Epithelial cell of proximal tubule (primary cell): ENCODE data around the gene GLDC.

- RAMPAGE, long total RNA, result no peak
- RRBS, result 2% methylated on average over 17 of the region's 89 CpGs
These were observed at the start of gene GLDC for GRCh38 chr9:6645014-6646018. Gene GLDC (minus strand): TSS chr9:6645729.

DNA sequence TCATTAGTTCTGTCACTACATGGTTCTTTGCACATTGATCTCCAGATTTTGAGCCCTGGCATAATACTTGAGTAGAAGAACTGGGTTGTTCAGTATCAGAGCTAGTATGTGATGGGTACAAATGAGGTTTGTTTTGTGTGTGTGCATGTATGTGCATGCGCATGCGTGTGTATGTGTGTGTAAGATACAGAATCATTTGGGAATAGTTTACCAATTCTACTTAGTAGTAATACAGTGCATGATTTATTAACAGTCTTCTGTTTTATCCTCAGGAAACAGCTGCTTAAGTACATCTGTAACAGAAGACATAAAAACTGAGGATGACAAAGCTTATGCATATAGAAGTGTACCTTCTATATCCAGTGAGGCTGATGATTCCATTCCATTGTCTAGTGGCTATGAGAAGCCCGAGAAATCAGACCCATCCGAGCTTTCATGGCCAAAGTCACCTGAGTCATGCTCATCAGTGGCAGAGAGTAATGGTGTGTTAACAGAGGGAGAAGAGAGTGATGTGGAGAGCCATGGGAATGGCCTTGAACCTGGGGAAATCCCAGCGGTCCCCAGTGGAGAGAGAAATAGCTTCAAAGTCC is 228.4 kb downstream of the KDM4C start:
- RAMPAGE, long total RNA, result no peak
- RRBS, result no CpG with 5 or more reads among the region's 5 CpGs

GRCh38 chr9:9441775-9442328 is 1171.0 kb downstream of the PTPRD start:
- RAMPAGE, long total RNA, result no peak
- RRBS, result no CpG with 5 or more reads among the region's 20 CpGs

DNA sequence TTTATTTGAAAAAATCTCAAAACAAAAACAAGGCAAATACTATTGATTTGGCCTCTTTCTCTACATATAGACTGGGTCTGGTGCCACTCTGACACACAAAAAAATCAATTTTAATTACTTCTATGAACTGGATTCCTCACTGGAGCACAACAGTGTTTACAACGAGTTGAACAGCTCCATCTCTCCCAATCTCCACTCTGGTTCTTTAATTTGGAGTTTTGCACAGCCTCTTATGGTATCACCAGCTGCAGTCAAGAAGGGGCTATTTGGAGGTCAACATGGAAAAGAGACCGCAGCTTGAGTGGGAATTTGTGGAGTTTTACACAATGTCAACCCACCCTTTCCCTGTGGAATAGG is 107.4 kb downstream of the LURAP1L start:
- RAMPAGE, long total RNA, result no peak
- RRBS, result no CpG with 5 or more reads among the region's 2 CpGs

- RAMPAGE, long total RNA, result no peak
- RRBS, result no CpG with 5 or more reads among the region's 1 CpG
These were observed 159.6 kb downstream of the LURAP1L start for GRCh38 chr9:12934406-12934743.

DNA sequence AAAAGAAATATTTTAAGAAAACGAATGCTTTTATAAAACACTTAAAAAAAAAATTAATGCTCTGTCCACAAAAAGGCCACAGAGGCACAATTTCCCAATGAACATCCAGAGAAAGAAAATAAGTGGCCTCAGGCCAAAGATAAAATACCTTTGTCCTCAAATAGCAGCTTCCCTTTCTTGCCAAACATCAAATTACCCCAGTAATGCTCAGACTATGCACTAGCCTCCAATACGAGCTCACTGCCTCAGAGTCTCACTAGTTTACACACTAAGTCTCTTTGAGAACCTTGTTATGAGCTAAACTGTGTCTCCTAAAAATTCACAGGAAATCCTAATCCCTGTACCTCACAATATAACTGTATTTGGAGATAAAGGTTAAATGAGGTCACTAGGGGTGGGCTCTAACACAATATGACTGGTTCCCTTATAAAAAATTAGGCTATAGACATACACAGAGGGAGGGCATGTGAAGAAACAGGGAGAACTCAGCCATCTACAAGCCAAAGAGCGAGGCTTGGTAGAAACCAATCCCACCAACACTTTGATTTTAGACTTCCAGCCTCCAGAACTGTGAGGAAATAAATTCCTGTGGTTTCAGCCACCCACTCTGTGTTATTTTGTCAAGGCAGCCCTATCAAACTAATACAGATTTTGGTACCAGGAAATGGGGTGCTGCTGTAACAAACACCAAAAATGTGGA is 4.5 kb downstream of the MPDZ start:
- RAMPAGE, long total RNA, result no peak
- RRBS, result no CpG with 5 or more reads among the region's 3 CpGs

DNA sequence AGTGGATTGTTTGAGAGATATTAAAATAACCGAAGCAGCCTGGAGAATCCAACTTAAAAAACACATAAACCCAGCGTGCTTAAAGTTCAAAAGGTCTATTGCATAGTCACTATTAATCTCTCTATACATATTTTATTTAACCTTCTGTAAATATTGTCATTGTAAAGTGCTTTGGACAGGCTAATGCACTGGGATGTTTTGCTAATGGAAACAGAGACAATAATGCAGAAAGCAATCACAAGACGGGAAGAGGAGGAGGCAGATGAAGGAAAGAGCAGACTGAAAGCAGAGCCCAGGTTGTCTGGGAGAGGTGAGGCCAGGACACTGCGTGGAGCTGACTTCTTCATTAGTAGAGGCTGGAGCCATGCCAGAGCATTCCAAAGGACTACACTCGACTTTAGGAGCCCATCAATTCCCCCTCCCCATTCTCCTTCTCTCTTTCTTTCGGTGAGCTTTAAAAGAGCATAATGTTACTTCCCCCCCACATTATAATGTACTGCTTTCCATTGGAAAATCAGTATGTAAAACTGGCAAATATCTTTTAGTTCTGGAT is 307.2 kb upstream of the MPDZ start:
- RAMPAGE, long total RNA, result no peak
- RRBS, result no CpG with 5 or more reads among the region's 6 CpGs

DNA sequence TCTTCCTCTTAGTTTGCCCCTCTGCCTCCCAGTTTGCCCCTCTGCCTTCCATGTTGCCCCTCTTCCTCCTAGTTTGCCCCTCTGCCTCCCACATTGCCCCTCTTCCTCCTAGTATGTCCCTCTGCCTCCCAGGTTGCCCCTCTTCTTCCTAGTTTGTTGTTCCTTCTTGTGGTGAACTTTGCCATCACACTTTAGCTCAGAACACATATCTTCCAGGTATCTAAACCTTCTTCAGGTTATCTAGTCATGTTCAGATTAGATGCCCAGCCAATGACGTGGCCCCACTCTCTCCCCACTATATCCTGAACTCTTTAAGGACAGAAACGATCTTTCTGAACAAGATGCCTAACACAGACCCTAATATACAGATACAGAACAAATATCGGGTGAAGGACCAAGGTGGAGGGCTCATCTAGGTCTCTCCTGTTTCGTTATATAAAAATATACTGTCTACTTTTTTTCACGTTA is 190.2 kb downstream of the NFIB start:
- RAMPAGE, long total RNA, result no peak
- RRBS, result no CpG with 5 or more reads among the region's 5 CpGs

DNA sequence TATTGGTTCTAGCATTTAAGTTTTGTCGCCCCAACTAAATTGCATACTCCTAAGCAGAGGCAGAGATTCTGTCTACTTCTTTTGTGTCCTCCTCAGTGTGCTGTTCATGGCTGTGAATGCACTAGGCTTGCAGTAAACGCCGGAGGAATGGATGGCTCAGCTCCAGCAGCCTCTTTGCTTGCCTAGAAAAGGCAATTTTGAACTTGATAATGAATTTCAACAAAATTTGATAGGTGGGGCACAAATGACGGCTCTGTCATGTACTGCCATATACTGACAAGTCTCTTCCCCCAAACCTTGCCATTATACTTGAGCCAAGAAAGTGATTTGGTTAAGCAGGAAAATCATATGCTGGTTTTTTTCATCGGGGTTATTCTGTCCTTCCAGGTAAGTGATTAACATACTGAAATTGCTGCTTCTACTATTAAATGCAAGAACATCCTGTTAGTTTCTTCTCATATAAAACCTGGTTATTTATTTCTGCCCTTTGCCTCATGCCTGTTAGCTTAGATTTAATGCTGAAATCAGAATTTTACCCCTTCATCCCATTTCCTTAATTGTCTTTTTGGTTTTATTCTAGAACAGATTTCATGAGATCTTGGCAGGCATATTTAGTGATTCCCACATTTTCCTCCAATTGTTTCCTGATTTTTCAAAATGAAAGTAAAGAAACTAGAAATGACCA is 133.1 kb downstream of the NFIB start:
- RAMPAGE, long total RNA, result no peak
- RRBS, result no CpG with 5 or more reads among the region's 5 CpGs

- RAMPAGE, long total RNA, result no peak
- RRBS, result no CpG with 5 or more reads among the region's 1 CpG
These were observed 92.3 kb downstream of the NFIB start for GRCh38 chr9:14221526-14222061.

GRCh38 chr9:14256519-14256960 is 57.4 kb downstream of the NFIB start:
- RAMPAGE, long total RNA, result no peak
- RRBS, result no CpG with 5 or more reads among the region's 1 CpG

DNA sequence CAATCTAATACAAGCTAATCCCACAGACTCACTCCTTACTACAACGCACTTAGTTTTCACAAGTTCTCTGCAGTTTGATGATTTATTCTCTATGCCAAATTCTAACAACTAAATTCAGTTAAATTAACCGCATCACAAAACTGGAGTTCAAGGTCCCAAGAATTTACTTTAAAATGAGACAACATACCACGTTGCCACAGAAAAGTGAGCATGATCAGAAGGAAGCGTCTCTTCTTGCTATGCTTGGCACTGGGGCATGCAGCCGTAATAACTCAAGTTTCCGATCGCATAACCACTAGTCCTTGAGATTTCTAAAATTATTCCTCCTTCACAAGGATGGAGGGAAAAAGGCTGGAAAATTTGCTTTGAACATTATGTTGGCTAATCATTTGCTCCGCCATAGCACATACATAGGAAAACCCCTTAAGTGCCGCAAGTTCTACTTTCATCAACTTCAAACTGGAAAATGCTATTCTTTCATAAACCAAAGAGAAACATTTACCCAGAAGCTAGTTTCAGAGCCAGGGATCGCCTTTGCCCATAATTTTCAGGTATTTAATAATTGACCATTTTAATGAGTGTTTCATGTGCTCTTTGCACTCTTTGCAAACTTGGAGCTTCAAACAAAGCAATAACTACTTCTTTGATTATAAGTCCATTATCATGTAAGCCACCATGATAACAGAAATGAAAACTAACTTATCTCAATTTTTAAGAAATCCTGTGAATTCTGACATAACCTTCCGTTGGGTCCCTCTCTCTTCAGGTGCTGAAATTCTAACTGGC is 13.7 kb downstream of the NFIB start:
- RAMPAGE, long total RNA, result no peak
- RRBS, result no CpG with 5 or more reads among the region's 11 CpGs

GRCh38 chr9:14314855-14315881 is 1.2 kb upstream of the NFIB start:
- RAMPAGE, long total RNA, result no peak
- RRBS, result 1% methylated on average over 57 of the region's 118 CpGs

DNA sequence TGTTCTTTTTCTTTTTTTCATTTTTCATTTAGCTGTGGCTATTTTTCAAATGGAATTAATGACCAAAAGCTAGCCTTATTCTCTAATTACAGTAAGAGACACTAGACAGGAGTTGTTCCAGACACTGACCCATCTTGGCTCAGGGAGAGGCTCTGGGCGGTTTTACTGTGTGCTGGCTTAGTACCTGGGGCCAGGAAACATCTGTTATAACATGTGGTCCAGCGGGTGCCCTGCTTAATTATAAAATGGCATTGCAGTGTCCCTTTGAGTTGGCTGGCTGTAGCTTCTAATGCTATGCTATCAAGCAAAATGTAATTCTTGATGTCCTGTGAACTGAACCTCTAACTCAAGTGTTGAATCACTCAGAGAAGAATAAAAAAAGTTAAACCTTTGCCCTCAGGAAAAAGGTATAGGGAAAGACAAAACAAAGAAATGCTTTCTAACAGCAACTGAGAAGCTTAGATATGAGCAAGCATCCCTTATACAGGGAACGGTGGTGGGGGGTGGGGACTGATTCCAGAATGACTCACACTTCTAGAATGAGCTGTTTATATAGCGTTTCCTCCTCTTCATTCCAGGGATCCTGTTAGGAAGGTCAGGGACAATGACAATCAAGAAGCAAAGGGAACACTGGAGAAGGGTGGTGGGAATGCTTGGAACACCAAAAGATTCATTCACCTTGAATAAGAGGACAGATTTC is 58.7 kb upstream of the NFIB start:
- RAMPAGE, long total RNA, result no peak
- RRBS, result no CpG with 5 or more reads among the region's 4 CpGs

DNA sequence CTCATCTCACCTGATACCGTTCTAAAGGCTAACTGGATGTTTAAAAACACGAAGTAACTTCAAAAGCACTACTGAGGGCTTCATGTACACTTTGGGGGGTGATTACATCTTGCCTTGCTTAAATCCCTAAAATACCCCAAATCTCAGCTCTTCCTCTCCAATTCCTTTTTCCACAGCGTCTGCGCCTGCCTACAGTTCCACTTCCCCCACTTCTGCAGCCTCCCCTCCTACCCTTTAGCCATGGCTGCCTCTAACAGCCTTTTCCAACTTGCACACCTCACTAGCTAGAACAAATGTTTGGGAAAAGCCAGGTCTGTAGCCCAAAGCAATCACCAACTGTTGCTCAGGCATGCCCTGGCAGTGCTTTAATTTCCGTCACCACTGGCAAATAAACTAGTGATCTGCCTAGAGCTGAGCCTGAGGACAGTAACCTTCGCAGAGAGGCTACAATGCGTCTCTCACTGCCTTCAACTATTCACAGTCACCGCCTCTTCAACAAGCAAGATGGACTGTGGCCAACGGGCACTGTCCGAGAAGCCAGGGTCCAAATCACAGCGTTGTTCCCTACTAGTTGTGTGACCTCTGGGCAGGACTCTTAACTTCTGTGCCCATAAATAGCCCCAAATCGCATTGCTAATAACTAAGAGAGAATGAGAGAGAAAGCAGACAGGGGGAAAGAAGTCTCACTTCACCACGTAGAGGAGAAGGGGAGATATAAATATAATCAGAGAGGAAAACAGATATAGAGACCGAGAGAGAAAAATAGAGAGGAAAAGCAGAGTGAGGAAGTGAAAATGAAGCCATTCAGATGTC is 158.1 kb downstream of the ZDHHC21 start:
- RAMPAGE, long total RNA, result no peak
- RRBS, result no CpG with 5 or more reads among the region's 14 CpGs

DNA sequence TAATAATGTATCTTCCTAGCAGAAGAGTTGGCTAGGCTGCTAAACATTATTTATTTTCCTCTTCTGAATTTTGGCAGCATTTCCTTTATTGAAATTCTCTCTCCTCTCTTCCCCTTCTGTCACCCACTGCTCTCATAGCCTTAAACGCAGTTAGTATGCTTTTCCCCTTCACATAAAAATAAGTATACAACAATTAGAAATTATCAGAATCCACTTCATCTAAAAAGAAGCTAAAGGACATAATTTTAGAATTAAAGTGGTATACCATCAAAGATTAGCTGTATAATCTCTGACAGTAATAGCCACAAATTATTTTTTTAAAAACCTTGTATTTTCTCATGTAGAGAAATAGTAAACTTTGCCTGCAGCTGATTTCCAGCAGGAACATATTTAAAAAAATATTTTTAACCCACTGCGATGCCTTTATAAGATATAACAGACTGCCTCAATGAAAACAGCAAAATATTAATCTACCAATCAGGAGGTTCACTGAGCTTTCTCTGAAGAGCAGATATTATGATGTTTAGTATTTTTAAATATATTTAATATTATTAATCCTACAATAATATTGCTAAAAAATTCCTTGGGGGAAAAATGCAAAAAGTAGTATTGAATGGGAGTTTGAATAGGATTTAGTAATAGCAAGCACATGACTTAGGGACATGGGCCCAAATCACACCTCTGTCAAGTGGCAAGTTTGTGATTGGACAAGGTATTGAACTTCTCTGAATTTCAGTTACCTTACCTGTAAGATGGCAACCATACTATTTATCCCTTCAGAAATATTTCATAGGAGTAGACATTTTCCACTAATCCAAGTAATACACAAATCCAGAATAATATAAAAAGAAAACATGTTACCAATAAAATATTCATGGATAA is 42.2 kb downstream of the ZDHHC21 start:
- RAMPAGE, long total RNA, result no peak
- RRBS, result no CpG with 5 or more reads among the region's 2 CpGs

DNA sequence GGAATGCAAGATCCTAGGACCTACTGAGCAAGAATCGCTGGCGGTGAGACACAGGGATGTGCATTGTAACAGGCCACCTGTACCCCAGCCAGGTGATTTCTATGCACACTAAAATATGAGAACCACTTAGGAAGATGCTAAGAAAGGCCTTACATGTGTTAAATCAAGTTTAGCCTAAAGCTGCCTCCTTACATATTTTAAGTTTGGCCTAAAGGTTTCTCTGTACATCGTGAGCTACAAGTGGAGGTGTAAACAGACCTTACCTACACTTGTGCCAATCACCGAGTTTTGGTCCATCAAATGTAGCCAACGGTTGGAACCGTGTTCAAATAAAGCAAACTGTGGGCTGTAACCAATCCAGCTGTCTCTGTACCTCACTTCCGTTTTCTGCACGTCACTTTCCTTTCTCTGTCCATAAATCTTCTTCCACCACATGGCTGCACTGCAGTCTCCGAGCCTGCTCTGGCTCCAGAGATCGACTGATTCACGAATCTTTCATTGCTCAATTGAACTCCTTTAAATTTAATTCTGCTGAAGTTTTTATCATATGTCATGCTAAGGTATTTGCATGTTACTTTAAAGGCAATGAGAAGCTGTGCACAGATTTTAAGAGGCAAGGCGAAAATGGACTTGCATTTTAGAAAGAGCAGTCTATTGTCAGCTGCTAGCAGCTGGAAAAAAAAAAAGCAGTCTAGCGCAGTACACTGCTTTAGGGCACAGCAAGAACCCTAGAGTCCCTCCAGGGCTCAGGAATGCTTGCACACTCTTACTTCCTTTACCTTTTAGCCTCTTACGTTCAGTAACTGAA is 13.3 kb downstream of the TTC39B start:
- RAMPAGE, long total RNA, result no peak
- RRBS, result no CpG with 5 or more reads among the region's 14 CpGs

DNA sequence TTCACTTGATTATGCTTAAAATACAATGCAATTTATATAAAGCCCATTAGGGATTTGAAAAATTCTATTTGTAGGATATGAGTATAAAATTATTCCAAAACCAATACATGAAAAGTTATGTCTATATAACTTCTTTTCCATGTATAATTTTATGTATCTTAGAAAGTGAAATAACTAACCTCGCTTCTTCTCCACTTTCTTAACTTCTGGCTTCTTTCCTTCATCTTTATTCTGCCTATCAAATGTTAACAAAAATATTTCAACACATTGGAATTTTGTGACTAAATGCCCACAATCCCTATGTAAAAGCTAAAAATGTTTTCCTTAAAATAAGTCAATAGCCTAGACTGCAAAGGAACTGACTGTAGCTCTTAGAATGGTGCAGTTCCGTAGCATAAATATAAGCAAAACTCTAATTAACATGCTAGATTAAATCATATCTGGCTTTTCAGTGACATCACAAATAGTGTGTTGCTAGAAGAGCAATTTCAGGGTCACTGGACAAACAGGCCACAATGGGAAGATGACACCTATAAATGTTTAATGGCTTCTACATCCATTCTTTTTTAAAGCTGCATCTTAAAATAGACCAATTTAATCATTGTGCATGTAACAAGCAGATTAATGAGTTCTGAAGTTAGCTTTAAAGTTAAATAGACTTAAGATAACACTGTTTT is 40.9 kb downstream of the PSIP1 start:
- RAMPAGE, long total RNA, result no peak
- RRBS, result no CpG with 5 or more reads among the region's 2 CpGs

- RAMPAGE, long total RNA, result no peak
- RRBS, result no CpG with 5 or more reads among the region's 2 CpGs
These were observed 36.8 kb downstream of the PSIP1 start for GRCh38 chr9:15473933-15474487.

- RAMPAGE, long total RNA, result no peak
- RRBS, result no CpG with 5 or more reads among the region's 1 CpG
These were observed 25.0 kb downstream of the PSIP1 start for GRCh38 chr9:15485628-15486266.